Endodermal cell (in vitro differentiated cells): ENCODE data around the gene MYO7B.

GRCh38 chr2:127523130-127524064, 2.9 kb downstream of the IWS1 start:
- PRO-cap = no peak

GRCh38 chr2:127535193-127535971, at the start of gene MYO7B:
Gene MYO7B, plus strand, starts transcription at chr2:127535683.
- PRO-cap = no peak

DNA sequence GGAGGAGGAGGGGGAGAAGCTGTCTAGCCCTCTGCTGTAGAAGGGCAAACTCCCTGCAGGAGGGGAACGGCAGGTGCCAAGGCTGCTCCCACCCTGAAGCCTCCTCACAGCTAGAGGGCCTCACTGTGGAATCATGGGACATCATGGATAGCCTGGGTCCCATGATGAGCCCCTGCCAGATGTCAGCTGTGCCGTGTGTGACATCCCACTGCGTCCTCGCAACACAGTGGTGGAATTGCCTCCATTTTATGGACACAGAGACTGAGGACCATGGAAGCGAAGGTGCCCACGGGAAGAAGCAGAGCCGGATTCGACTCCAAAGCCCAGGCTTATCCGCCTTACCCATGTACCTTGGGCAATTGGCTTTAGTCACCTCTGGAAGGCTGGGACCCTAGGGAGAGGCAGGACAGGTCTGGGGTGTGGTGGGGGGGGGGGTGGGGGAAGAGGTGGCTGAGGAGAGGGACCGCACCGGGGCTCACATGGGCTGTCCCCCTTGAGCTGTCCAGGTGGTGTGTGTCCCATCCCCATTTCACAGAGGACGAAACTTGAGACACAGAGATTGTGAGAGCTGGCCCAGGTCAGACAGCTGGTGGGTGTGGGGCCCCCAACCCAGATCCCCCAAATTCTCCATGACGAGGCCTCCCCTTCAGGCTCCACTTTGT, 692 bp downstream of the MYO7B start:
- PRO-cap = no peak

DNA sequence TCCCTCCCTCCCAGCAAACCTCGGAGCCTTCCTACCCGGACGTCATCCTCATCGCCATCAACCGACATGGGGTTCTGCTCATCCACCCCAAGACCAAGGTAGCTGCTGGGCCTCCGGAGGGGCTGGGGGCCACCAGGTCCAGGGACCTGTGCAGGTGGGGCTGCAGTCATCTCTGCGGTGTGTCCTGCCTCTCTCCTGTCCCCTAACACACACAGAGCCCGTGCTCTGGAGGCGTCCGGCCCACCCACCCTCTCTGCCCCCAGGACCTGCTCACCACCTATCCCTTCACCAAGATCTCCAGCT, 9.5 kb upstream of the GPR17 start:
- PRO-cap = no peak

GRCh38 chr2:127637384-127638260, 8.3 kb upstream of the GPR17 start:
- PRO-cap = bidirectional peak, plus-strand start at chr2:127638016, minus-strand start at chr2:127637789

GRCh38 chr2:127660726-127661780, 14.3 kb downstream of the LIMS2 start:
- PRO-cap = no peak

GRCh38 chr2:127810523-127811087, 366 bp downstream of the WDR33 start:
- PRO-cap = bidirectional peak, plus-strand start at chr2:127810749, minus-strand start at chr2:127810365; bidirectional peak, plus-strand start at chr2:127810886, minus-strand start at chr2:127810859

DNA sequence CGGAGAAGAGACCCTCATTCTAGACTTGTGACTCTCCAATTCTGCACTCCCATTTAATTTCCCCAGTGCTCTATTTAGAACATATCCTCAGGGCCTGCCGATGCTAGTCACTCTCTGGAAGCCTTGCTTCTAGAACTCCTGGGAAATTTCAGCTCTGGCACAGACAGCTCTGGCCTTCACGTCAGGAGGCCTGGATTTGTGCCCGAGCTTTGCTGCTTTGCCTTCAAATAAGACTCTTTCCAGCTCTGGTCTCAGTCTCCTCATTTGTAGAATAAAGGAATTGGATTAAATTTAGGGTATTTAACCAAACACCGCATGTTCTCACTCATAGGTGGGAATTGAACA, 15.9 kb upstream of the AMMECR1L start:
- PRO-cap = no peak

DNA sequence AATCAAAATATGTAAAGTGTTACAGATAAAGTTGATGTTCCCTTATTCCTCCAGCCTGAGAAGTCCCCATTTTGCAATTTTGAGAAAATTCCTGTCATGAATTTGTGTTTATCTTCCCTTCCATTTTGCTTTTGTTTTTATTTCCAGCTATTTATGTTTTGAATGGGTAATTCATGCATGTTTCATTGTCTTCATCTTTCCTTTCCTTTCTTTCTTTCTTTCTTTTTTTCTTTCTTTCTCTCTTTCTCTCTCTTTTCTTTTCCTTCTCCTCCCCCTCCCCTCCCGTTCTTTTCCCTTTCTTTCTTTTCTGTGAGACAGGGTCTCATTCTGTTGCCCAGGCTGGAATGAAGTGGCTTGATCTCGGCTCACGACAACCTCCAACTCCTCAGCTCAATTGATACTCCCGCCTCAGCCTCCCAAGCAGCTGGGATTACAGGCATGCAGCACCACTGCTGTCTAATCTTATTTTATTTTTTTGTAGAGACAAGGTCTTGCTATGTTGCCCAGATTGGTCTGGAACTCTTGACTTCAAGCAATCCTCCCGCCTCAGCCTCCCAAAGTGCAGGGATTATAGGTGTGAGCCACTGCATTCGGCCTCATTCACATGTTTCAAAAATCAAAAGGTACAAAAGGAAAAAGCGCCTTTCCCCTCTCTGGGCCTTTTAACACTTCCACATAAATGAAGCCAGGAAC, 59.5 kb downstream of the HS6ST1 start:
- PRO-cap = no peak

DNA sequence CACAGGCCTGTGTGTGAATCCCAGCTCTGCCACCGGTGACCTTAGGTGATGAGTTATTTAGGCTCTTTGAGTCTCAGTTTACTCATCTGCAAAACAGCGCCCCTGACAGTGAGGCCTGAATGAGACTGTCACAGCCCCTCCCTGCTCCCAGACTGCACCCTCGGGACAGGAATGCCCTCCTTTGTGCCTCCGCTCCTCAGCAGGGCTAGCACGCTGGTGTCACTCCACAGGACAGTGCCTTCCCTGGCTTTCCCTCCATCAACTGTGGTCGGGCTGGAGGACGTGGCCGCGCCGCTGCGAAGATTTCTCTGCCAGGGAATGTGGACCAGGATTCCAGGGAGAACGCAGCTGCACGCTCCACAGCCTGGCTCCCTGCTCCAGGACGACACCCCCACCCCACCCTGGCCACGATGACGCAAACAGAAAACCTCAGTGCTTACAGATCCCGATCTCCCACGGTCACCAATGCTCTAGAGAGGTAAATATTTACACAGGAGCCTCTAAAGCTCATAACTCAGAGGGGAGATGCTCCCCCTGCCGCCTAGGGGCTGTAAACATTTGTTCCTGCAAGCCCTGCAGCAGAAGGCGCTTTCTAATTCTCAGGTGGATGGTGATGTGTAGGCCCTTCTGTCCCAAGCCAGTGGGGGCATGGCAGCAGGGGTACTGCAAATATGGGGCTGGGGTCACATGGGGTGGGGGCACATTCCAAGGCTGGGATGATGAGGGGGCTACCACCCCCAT, 12.5 kb downstream of the HS6ST1 start:
- PRO-cap = no peak

GRCh38 chr2:128623921-128624354, 305.3 kb upstream of the HS6ST1 start:
- PRO-cap = no peak

DNA sequence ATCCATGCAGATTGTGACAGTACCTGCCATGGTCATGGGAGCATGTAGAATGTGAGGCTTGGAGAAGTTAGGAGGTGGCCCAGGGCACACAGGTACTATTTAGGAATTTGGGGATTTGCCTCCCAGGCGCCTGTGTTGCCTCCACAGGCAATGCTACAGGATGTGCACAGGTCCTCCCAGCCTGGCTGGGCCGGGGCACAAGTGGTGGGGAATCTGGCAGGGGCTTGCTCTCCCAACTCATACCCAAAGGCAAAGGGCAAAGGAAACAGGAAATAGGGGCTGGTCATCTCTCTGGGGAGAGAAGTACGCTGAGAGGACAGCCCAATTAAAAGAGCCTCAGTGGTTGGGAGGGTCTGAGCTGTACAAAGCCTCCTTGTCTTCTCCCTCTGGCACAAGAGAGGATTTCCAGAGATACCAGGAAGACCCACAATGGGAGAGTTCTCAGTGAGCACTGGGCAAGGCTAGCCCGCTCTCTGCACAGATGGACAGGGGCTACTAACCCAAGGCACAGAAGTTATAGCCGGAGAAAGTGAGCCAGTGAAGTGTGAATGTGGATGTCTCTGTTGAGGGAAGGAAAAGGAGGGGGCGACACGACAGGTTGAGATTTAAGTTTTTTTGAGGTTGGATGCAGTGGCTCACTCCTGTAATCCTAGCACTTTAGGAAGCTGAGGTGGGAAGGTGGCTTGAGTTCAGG, 40.5 kb upstream of the RAB6C start:
- PRO-cap = no peak

- PRO-cap = no peak
These were observed 3.7 kb upstream of the PTPN18 start for GRCh38 chr2:130352098-130352590.

DNA sequence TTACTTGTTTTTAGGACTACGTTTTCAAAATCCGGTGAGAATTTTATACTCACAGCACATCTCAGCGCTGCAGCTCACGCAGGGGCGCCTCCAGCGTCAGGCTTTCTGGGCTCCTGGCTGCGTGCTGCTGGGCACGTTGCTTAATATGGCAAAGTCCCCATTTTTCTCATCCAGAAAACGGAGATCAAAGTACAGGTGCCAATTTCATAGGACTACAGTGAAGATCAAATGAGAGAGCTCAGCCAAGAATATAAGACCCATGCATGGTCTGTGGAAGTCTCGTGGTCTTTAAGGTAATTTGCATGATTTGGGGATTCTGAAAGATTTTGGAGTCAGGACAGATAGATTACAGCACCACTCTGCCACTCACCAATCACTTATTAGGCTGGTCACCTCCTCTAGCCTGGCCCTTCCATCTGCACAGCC, 36.2 kb downstream of the PTPN18 start:
- PRO-cap = no peak

DNA sequence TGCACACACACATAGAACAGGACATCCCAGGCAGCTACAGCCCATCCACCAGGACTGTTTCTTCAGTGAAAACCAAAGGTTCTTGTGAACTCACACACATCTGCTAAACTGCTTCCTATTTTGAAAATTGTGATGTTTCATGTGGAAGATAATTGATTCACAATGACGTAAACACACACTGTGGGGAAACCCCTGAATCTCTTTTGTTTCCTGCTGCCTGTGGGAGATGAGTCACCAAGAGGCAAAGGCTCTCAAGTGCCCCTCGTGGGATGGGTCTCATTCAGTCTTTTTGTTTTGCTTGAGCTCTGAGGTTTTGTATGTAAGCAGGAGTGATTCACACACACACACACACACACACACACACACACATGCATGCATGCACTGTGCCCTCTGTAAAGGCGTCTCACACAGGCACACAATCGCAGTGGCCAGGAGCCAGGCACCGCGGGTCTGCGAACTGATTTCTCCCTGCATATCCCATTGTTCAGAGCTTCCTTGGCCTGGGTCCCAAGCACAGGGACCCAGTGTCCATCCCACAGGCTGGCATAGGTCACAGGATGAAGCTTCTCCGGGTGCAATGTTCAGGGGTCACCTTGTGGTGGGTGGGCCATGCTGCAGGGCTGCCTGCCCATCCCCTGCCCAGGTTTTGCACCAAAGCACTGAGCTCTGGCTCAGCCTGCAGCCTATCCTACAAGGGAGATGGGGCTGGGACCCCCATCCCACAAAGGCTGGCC, 12.1 kb upstream of the ARHGEF4 start:
- PRO-cap = no peak

DNA sequence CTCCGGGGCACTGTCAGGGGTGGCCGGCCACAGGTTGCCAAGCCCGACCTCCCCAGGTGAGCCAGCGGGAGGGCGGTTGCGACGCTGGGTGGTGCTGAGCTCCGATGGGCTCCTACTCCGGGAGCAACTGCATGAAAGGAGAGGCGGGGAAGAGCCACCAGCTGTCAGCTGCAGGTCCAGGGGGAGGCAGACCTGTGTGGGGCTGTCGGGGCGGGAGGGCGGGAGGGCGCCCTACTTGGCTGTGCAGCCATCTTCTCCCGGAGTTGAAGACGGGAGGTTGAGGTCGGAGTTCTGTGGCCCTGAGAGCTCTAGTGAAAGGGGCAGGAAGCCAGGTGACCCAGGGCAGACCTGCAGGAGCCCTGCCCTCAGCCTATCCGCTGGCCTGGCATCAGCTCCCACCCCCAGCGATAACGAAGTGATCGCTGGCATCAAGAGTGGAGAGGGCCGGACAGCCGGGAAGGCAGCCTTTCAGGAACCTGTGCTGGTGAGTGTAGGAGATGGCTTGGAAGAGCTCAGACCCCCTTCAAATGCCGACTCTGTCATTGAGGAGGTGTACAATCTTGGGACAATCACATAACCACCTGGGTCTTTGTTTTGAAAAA, 1.0 kb downstream of the ARHGEF4 start:
- PRO-cap = no peak

DNA sequence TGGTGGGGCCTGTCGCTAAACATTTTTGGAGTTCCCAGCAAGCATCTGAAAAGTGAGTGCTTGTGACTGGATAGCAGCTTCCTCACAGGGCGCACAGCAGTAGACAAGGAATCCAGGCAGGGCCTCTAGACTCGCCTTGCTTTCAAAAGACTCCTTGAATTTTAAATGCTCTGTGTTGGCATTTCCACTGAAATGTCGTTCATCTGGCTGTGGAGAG, 126.3 kb downstream of the FAM168B start:
- PRO-cap = bidirectional peak, plus-strand start at position 76 of the sequence, minus-strand start outside the sequence

GRCh38 chr2:131368502-131368896, 4.5 kb upstream of the RAB6D start:
- PRO-cap = no peak

GRCh38 chr2:131490280-131491421, 1.5 kb downstream of the MZT2A start:
- PRO-cap = no peak

DNA sequence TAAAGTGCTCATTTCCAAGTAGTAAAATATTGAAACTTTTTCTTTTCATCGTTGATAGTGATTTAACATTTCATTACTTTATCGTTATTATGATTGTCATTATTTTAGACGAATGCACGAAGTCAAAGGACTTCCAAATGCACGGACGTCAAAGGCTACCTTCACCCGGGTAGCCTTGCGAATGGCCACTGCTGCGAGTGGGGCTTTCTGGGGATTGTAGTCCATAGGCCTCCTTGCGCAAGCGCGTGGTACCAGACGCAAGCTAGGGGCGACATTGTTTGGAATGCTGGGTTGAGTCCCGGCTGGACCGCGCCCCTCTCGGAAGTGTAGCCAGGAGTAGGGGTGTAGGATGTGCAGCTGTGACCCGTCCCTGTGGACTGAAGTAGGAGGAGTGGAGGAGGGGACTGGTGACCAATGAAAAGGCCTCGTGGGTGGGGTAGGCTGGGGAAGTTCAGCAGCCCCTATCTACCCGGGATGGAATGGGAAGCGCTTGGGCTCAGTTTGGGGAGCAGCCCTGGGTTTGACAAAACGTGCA, 112.0 kb upstream of the GPR39 start:
- PRO-cap = unidirectional peak, plus-strand start at position 254 of the sequence